ENCODE measurements around the gene CHCHD3.

- PRO-cap: no peak
These were observed 224.3 kb upstream of the MKLN1 start for GRCh38 chr7:131103373-131103872.

- PRO-cap: no peak
These were observed 223.0 kb upstream of the MKLN1 start for GRCh38 chr7:131104617-131105108.

GRCh38 chr7:131164352-131165105 is 163.1 kb upstream of the MKLN1 start:
- PRO-cap: no peak

GRCh38 chr7:131203119-131203732 is 124.5 kb upstream of the MKLN1 start:
- PRO-cap: no peak

- PRO-cap: no peak
These were observed 108.5 kb upstream of the MKLN1 start for GRCh38 chr7:131219139-131219532.

DNA sequence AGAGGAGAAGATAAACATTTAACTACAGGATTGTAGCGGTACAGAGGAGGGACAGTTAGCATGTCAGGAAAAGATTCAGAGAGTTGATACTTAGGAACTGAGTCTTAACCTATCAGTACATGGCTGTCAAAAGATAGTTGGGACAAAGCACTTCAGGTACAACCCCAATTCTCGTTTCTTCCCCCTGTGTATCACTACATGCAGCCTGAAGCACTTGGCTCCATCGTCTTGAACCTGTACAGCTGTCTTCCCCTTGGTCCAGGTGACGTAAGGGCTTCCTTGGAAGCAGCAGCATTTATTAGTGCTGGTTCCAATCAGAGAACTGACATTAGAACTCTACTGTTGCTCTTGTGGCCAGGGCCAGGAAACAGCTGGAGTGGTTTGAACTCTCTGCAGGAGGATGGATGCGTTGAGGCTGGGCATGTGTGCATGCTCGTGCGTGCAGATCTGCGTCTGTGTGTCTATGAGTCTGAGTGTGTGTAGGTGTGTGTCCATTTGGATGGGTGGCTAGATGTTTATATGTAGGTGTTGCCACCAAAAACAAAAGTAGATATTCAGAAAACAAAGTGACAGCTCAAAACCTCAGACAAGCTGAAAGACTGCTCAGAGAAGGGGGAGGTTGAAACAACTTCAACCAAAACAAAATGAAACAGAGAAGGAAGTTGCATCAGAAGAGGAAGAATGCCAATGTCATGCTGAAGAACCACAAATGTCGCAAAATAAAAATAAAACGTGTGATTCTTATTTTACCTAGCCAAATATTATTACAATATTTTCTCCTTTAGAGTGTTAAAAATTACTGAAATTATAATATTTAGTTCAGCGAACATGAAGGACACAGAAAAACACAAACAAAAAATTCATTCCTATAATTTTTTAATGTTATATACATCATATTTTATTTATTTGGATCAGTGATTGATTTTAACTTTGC is 96.2 kb upstream of the MKLN1 start:
- PRO-cap: no peak

DNA sequence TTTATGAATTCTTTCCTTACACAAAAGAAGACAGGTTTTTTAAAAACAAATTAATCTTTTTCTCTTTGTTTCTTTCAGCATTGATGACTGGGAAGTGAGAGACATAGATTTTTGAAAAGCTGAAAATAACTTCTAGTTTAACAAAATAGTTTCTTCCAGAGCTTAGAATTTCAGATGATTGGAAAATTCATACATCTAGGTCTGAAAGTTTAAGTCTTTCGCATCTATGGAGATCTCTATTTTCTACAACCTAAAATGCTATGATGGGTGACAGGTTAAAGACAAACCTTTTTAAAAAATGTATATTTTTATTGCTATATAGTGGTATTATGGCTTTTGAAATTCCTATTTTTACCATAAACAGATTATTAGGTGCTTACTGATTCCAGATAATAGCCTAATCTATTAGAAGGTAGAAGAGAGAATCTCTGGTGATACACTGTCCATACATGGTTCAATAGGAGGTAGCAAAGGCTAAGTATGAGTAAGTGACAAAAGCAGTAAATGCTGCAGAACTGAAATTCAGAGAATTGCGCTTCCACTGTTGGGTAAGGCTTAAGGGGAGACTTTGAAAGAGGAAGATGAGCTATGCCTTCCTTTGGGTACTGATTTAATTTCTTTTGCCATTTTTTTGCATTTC is 15.0 kb downstream of the MKLN1 start:
- PRO-cap: no peak

DNA sequence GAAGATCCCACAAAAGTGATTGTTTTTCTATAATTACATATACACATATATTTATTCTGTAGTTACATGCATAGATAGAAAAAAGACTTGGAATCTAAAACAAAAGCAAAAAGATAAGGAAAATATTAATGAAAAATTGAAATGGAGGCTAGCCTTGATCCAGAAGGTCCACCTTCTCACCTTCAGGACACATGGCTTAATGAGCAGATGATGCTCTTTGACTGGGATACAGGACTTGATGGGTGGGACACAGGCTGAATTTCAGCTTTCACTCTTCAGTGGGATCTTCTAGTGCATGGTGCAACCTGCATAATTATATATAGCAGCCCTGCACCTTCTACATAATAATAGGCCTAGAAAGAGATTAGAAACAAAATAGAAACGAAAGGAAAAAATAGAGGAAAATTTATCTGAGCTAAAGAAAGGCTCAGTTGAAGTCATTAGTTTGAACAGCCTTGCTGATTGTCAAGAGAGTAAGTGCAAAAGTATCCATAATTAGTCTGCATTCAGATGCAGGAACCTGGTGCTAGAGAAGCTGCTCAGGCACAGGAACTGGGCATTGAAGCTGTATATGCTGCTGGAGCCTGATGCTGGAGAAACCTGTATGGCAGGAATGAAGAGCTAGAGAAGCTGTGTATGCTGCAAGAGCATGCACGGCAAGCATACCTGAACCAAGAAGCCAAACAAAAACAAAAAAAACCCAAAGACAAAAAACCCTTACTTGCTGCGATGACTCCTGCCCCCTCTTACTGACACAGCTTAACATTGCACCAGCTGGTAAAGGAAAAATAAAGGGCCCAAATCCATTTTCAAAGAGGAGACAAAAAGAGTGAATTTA is 19.3 kb downstream of the MKLN1 start:
- PRO-cap: no peak

GRCh38 chr7:131399024-131399515 is 71.4 kb downstream of the MKLN1 start:
- PRO-cap: no peak

DNA sequence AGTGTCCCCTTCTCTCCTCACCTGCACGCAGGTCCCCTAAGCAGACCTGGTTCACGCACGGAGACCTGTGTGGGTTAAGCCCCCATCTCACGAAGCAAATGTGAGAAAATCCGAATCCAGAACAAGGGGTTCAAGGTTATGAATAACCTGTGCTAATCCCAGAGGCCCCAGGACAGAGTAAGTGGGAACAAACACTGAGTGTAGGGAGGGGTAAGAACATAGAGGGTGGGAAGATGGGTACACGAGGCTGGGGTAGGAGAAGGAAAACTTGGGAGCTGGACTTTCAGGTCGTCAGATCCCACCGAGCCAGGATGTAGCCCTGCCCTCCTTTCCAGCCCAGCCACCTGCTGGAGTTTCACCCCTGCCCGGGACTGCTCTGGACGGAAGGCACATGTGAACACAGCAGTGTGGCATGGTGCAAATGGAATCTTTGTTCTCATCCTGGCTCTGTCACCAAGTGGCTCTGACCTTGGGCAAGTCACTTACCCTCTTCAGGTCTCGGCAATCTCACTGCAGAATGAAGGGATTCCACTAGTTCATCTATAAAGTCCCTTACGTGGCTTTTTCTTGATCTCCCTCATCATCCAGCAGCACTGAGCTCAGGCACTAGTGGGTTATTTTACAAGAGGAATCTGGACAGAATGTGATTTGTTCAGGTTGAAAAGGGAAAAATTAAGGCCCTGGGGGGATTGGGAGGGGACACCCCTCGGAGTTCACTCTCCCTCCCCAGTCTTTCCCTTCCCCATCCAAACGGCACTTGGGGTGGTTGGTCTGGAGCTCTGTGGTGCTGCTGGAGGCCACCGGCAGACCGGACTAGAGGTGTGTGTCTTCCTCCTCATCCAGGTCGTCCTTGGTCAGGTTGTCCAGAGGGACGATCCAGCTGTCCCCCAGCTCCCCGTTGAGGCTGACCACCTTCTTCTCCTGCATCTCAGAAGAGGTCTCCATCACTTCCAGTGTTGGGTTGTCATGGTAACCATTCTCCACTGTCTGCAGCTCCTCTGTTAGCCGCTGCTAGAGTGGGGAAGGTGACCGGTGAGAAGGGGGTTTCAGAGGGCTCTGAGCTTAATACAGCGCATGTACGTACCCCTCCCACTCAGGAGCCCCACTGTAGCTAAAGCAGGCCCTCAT is 52.6 kb downstream of the PODXL start:
- PRO-cap: no peak

- PRO-cap: no peak
These were observed 27.2 kb downstream of the PODXL start for GRCh38 chr7:131529187-131529633.

DNA sequence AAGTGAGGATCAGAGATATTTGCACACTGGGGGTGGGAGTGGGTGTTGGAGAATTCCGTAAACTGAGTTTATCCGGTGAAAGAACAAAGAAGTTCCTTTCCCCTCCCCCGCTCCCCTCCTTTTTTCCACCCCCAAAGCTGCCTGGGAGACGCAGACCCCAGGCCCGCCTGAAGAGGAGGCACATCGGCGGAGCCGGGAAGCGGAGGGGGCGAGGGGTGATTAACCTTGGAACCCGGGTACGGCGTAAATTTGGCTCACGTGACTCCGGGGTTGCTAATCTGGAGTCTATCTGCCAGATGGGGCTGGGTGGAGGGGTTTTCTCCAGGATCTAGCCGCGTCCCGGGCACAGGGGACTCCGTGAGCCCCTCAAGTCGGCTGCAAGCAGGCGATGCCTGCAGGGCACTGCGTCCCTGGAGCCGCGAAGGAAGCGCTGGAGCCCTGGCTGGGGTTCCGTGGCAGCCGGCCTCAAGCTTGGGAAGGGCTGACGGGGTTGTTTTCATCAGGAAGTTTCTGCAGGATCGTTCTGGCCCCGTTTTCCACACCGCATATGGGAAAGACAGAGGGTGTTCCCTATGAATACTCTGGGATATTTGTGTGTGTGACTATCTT is 1.5 kb upstream of the PODXL start:
- PRO-cap: no peak

DNA sequence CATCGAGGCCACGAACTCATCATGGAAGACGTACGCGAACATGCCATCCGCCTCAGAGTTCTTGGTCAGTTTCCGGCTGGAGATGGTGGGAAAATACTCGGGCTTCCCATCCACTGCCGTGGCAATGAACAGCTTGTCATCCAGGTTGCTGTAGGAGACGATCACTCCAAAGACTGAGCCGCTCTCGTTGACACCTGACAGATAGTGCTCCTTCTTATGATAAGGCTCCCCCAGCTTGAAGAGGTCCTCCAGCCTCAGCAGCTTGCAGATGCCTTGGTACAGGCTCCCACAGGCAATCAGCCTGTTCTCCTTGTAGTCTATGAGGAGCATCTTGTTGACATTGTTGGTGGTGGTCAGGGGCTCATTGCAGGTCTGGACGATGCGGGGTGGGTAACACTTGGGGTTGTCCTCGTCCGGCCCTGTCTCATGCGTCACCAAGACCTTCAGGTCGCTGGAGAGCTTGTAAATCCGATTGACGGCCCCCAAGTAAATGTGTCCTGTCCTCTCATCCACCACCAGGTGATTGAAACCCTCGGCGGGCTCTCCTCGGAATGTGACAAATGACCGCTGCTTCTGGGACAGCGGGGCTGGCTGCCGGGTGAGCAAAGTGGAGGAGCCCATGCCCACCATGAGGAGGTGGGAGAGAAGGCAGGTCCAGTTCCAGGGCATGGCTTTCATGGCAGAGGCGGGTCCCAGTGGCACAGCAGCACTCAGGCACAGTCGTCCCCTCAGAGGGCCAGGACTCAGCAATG is 68.1 kb downstream of the PLXNA4 start:
- PRO-cap: no peak

DNA sequence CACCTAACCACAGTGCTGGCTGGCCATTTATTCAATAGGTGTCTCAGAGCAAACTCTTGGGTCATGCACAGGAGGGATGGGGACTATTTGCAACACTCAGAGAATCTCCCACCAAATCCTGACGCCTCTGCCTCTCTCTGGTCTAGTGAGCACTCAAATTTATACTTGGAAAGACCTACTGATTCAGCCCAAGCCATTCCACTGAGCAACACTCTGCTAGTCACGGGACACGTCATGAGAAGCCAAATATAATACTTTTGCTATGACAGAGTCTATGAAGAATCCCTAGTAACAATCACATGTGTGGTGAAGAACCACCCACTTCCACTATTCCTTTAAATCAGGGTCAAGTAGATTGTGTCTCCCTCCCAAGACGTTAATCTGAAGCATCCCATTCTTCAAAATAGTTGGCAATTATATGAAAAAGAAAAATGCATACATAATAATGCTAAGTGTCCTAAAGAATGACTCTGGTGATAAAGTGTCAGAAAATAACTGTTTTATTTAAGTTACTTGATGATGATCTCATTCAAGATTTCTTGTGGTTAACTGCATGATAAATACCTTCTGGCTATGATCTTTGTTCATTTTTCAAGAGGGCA is 28.5 kb downstream of the CHCHD3 start:
- PRO-cap: no peak

- PRO-cap: unidirectional peak, minus-strand start at chr7:133082090
These were observed at the start of gene CHCHD3 for GRCh38 chr7:133081503-133082561. CHCHD3 (minus strand) TSS chr7:133082090.

- PRO-cap: no peak
These were observed 719 bp downstream of the EXOC4 start for GRCh38 chr7:133253513-133254080.

DNA sequence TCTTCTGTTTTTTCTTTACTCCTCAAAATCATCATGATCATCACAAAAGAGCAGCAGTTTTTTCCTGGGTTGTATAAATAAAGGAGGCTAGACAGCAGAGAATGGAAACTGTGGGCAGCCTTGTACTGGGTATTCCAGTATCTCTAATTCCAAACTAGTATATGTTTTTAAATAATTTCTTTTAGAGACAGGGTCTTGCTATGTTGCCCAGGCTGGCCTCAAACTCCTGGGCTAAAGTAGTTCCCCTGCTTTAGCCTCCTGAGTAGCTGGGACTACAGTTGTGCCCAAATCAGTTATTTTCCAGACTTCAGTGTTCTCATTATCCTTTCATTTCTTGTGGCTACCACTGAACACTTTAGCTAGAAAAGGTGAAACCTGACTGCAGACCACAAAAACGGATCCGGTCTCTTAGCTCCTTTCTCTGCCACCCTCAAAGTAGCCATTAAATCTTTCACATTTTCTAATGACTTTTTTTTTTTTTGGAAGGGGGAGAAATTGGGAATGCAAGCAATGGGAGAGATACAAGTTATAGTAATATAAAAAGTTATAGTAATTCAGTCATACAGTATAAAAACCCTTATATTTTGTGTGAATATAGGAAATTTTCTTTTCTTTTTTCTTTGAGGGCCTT is 412.0 kb upstream of the LRGUK start:
- PRO-cap: no peak

DNA sequence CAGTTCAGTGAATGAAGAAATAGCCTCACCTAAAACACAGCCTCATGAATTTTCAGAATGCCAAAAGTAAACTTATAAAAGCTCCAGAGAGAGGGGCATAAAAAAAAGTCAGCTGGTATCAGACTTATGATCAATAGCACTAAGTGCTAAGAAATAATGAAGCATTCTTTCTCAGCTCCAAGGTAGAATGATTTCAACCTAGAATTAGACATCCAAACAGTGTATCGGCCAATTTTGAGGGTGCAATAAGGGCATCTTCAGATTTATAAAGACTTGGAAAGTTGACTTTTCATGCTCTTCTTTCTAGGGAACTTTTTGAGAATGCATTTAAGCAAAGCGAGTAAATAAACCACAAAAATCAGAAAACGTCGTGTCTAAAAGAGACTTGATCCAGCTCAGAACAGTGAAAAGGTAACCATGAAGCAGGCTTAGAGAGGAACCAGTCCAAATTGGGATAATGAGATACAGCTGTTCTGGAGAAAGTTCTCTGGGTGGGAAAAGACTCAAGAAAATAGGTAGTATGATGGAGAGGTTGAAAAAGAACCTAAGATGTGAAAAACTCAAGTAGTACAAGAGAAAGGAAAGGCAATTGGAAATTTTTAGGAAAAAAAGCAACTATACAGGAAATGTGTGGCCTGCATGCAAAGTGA is 93.3 kb upstream of the LRGUK start:
- PRO-cap: no peak

- PRO-cap: no peak
These were observed 29.5 kb downstream of the AKR1B1 start for GRCh38 chr7:134429470-134429715.

GRCh38 chr7:134429716-134430037 is 29.2 kb downstream of the AKR1B1 start:
- PRO-cap: no peak